Natural killer cell (primary cell): ENCODE measurements around a stretch of chr7.

DNA sequence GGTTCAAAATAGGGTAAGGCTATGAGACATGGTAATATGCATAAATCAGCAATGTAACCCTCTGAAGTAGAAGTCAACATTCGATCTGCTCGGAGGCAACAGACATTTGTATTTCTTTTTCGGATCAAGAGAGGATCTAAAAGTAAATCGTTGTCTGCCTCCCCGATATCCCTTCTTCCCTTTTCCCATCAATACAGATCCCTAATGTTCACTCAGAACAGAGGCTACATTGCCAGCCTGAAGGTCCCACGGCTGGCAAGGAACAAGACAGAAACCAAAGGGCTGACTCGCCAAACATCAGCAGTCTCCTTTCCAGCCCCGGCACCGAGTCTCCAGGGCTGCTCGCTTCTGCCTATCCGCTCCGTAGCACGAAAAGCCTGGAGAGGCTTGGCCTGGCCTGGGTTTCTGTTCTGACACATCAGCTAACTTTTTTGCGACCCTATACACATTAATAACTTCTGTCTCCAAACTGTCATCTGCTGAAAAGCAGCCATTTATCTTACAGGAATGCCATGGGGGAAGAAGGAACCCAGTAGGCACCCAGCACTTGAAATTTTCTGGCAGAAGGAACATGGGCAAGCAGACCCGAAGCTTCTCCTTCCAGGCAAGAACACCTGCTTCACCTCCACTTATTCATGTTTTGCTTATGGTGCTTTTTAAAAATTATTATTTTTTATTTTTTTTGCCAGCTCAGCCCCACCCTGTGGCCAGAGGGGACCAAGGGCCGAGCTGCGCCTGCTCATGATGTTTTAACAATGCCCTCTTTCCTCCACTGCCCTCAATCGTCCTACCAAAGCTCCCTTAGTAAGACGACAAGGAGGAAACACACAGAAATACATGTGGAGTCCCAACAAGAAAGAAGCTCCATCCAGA lies 86.3 kb downstream of the JAZF1 start:
- PRO-cap: no peak

- PRO-cap: no peak
Measured at GRCh38 chr7:28102850-28103565, 77.6 kb downstream of the JAZF1 start.

- PRO-cap: no peak
Measured at GRCh38 chr7:28408208-28408958, 3.9 kb upstream of the CREB5 start.

DNA sequence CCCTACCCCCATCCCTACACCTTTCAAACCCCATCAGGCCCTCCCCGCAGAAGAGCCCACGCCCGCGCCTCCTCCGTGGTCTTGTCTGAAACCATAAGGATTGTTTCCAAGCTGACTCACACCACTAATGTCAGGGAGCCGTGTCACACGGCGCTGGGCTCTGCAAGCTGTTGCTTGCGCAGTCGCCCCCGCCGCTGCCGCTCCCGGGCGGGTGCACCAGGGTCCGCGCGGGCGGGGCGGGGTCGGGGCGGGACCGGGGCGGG lies 3.4 kb upstream of the CREB5 start:
- PRO-cap: no peak

DNA sequence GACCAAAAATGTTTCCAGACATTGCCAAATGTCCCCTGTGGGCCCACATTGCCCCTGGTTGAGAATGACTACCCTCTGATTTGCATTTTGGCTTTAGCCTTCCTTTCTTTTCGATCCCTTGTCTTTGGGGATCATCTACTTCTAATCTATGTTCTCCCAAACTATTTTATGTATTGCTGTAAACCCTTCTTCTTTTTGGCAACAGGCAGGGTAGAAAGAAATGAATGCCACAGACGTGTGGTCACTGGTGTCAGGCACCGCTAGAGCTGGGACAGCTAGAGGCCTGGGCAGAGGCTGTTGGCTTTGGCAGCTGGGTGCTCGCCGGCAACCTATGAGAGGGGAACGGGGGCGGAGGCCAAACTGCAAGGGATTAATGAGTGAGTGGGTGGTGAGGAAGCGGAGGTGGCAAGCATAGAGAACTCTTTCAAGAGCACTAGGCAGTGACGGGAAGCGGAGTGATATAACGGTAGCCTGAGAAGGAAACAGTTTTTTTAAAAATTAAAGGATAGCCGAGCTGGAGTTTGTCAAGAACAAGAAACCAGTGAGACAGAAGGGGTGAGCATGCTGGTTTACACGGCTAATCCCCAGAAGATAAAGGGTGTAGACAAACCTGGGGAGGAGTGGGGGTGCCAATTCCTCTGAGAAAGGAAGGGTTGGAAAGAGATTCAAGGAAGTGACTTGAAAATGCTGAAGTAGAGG lies 78.5 kb downstream of the CREB5 start:
- PRO-cap: no peak

GRCh38 chr7:28627574-28627786 lies 215.2 kb downstream of the CREB5 start:
- PRO-cap: no peak

DNA sequence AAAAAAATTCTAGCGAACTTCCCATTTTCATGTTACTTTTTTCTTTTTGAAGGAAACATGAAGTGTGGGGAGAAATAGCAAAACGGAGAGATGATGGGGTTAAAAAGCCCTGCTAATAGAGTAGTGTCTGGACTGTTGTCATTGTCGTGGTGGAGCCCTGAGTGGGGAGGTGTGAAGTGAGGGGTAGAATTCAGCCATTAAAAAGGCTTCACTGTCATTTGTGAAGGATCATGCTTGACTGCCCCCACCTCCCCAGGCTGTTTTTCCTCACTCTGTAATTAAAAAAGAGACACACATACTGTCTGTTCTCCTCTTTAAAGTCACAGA lies 272.4 kb downstream of the CREB5 start:
- PRO-cap: no peak

DNA sequence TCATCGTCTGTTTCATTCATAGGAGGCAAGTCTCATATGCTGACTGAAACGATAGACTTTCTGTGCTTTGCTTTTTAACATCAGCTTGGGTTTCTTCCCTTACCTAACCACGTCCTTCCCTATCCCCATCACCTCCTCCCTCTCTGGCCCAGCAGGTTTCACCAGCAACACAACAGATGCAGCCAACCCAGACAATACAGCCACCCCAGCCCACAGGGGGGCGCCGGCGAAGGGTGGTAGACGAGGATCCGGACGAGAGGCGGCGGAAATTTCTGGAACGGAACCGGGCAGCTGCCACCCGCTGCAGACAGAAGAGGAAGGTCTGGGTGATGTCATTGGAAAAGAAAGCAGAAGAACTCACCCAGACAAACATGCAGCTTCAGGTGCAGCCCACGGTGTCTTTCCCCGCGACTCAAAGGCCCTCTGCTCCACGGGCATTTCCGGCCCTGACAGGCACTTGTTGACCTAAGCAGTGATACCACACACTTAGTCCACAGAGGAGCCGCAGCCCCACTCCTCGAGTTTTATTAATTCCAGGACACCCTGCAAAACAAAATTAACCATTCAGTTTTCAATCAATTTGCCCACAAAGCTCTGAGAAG lies 149.0 kb downstream of the TRIL start:
- PRO-cap: no peak

GRCh38 chr7:29035279-29035874 lies 77.2 kb upstream of the TRIL start:
- PRO-cap: bidirectional peak, plus-strand start at chr7:29035618, minus-strand start at chr7:29035484

DNA sequence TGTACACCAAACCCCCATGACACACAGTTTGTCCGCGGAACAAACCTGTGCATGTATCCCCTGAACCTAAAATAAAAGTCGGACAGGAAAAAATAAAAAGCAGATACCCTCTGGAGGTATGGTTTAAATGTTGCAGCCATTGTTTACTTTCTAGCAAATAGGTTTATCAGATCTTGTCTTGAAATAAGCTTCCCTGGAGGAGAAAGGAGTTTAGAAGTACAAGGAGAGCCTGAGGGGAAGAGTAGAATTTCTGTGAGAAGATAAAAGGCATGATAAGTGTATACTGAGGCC lies 41.3 kb downstream of the CHN2 start:
- PRO-cap: no peak

DNA sequence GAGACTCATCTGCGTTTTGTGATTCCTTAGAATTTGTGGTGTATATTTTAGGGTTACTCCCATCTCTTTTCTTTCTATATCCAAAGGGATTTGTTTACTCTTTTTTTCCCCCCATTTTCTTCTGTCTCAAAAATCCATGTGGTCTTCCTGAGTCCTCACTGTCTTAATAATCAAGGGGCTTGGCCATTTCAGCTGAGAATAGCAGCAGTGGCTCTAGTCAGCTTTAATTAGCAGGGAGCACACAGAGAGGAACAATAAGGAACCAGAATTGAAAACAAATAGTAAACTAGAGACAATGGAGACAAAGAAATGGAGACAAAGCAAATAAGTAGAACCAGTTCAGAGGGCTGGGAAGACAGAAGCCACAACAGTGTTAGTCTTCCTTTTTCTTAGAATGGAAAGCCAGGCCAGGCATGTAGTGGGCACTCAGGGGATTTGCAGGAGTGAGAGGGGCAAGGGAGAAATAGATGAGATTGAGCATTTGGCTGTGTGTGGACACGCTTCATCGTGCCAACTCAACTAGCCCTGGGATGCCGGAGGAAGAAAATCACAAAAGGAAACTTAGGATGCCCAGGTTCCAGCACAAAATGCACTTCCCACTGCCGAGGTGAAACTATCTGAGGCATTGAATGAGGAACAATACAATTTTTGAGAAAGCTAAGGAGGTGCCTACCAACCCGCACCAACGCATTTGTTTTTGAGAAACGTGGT lies 94.0 kb downstream of the CHN2 start:
- PRO-cap: no peak

GRCh38 chr7:29483285-29483952 lies 80.2 kb upstream of the PRR15 start:
- PRO-cap: no peak

DNA sequence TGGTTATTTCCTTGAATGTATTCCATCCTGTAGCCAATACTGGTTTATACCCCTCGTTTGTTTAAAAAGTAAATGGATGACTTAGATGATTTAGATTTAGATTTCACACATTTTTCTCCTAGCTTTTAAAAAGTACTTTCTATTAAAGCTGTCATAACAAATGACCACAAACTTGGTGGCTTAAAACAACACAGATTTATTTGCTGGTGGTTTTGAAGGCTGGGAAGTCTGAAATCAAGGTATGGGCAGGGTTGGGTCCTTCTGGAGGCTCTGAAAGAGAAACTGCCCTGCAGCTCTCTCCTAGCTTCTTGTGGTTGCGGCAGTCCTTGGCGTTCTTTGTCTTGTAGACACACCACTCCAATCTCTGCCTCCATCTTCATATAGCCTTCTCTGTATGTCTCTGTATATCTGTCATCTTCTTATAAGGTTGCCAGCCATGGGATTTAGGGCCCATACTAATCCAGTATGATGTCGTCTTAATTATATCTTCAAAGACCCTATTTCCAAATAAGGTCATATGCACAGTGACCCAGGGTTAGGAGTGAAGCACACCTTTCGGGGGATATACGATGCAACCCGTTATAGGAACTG lies 79.4 kb upstream of the PRR15 start:
- PRO-cap: no peak

DNA sequence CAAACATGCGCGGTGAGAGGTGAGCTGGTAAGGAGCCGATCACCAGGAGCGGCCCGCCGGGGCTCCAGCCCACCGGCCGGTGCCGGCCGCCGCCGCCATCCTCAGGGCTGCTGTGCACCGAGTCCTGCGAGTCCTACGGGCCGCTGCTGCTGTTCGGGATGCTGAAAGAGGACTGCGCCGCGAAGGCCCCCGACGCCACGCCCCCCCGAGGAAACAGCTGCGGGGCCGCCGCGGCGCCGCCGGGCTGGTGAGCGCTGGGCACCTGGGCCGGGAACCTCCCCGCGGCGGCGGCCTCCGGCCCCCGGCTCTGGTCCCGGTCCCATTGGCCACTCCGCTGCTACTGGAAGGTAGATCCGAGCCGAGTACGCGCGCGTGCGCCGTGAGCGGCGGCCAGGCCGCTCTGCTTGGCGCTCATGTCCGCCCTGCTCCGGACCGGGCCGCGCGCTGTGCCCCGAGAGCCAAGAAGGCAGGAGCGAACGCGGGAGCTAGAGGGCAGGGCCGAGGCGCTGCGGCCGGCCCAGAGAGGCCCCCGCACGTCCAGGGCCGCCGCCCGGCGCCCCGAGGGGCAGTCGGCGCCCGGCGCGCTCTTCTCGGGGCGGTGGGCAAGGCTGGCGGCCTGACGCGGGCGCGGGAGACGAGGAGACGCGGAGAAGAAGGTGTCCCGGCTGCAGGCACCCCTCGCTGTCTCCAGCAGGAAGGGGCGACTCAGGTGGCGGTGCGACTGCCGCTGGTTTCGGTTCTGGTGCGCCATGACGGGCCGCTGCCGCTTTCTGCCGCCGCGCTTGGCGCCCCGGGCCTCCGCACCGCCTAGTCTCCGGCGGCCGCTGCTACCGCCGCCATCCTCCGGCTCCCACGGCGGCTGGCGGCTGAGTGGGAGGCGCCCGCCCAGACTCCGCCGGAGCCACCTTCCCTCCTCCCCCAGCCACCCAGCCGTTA lies 121.3 kb upstream of the WIPF3 start:
- PRO-cap: bidirectional peak, plus-strand start at position 216 of the sequence, minus-strand start at position 174 of the sequence

GRCh38 chr7:30149010-30149622 lies 14.3 kb downstream of the MTURN start:
- PRO-cap: no peak

DNA sequence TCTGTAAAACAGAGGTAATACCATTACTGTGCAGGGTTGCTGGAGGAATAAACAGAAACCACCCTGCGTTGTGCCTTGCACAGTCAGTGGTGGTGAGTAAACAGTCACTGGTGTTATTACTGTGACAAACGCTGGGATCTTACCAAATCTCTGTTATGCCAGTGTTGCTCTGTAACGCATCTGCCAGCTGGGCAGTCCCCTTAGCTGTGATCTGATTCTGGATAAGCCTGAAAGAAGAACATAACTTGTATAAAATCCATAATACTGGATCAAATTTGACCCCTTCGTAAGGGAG lies 49.4 kb downstream of the NOD1 start:
- PRO-cap: no peak

- PRO-cap: no peak
Measured at GRCh38 chr7:30496801-30497492, 7.7 kb downstream of the GGCT start.

DNA sequence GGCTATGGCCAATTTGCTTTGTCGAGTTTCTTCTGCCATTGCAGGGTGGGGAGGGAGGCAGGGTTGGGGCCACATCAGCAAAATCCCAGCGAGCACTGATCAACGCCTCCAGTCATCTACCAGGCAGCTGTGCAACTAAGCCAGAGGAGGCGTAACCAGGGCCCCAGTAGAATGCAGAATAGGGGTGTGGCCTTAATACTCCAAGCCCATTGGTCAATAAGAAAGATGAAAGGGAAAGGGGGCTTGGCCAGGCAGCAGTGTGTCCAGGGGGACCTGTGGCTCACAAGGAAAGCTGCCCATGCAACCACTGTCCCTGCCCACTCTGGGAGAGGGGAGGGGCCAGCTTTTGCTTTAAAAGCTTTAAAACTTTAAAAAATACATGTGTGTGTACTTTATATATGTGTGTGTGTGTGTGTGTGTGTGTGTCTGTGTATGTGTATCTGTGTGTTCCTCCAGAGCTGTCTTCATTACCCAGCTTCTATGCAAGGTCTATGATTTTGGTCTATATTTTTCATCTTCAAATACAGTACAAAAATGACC lies 21.6 kb upstream of the GGCT start:
- PRO-cap: no peak

GRCh38 chr7:30632156-30632461 lies 37.4 kb downstream of the GARS1 start:
- PRO-cap: no peak

- PRO-cap: no peak
Measured at GRCh38 chr7:30771594-30772349, 555 bp downstream of the MINDY4 start.